ENCODE measurements around the gene SDK2.

DNA sequence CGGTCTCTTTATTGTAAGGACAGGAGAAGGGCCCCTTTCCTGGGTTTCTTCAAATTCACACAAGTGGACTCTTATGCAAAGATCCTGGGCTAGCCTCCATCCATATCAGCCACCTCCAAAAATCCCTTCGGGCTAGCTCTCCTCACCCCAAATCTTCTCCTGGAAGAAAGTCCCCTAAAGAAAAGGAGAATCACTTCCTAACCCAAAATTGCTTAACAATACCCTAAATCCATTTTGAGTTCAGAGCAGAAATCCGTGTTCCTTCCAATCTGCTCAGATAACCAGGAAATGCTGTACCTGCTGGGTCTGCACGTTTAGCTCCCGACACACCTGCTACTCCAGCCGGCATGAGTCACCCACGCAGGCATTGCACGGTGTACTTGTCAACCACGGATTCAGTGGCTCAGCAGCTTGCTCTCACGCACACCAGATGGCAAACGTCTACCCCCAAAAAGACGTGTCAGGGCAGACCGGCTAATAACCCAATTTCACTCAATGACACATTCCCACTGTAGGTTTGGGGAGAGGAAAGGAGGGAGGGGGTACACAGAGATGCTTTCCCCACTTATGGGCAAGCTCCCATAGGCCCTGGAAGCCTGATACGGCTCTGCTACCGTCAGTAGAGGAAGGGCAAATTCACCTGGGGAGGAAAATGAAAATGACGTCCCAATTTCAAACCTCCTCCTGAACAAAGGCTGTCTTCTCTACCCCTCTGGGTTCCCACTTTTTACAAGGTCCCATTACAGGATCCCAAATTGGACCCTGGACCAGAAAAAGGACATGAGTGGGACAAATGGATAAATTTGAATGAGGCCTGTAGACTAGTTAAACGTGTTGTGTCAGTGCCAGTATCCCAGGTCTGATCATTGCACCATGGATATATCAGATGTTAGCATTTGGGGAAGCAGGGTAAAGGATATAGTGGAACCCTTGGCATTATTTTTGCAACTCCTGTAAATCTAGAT is 468.2 kb downstream of the SOX9 start:
- PRO-cap: bidirectional peak, plus-strand start at position 398 of the sequence, minus-strand start at position 289 of the sequence
- RRBS: 13% methylated on average over 6 of the region's 17 CpGs

- PRO-cap: no peak
- RRBS: no CpG with 5 or more reads among the region's 2 CpGs
Measured at GRCh38 chr17:72875762-72876111, 216.8 kb downstream of the SLC39A11 start.

DNA sequence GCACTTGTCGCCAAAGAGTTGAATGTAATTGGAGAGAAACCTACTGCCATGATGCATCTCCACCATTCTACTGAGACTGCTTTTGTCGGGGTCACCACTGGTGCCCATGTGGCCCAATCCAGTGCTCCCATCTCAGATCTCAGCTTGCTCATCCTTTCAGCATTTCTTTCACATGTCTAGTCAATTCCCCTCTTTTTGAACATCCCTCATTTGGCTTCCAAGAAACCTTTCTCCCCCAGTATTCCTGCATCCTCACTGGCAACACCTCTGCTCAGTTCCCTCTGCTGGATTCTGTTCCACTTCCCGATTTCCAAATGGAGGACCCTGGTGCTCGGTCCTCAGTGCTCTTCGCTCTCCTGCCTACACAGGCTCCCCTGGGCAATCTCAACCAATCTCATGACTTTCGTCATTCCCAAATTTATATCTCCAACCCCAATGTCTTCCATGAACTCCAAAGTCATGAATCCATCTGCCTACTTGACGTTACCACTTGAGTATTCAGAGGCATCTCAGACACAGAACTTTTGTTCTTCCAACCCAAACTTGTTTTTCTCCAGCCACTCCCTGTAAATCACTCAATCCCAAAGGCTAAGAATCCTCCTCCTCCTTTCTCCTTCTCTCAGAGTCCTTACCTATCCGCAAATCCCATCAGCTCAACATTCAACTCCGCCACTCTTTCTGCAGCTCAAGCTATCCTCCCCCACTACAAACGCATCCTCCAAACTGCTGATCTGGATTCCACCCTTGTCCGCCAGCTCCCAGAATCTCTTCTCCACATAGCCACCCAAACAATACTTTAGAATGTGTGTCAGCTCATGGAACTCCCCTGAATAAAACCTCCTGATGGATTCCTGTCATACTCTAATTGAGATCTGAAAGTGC is 206.4 kb downstream of the SLC39A11 start:
- PRO-cap: no peak
- RRBS: no CpG with 5 or more reads among the region's 11 CpGs

DNA sequence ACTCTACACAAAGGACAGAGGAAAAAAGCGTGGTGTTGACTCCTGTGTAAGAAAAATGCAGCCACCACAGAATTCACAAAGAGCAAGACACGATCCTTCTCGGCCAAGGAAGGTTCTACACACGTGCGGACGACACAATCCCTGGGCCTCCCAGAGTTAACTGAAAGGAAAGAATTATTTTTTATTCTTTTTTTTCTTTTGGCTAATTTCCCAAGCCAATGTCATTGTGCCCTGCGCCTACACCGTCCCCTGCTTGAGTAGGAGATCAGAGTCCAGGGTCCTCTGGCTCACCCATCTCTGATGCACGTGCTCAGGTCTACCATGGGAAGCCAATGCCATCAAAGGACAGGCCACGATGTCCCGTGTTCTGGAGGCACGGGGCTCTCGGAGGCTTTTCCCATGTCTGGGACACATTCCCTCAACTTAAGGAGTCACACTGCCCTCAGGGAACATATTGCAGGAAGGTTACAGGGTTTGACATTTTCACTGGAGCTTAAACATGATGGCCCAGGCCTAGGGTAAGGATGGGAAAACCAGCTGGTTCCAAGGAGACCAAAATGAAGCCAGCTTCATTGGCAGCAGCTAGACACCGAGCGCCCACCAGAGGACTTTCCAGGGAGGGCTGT is 123.7 kb downstream of the SLC39A11 start:
- PRO-cap: no peak
- RRBS: no CpG with 5 or more reads among the region's 15 CpGs

GRCh38 chr17:73291900-73292525 is 19.8 kb downstream of the CDC42EP4 start:
- PRO-cap: no peak
- RRBS: over 99% methylated on average over 4 of the region's 15 CpGs

- PRO-cap: no peak
- RRBS: 87% methylated on average over 3 of the region's 15 CpGs
Measured at GRCh38 chr17:73304842-73305704, 6.7 kb downstream of the CDC42EP4 start.

GRCh38 chr17:73336804-73337426 is 25.1 kb upstream of the CDC42EP4 start:
- PRO-cap: no peak
- RRBS: no CpG with 5 or more reads among the region's 9 CpGs

GRCh38 chr17:73365907-73366550 is 54.2 kb upstream of the CDC42EP4 start:
- PRO-cap: no peak
- RRBS: no CpG with 5 or more reads among the region's 21 CpGs

DNA sequence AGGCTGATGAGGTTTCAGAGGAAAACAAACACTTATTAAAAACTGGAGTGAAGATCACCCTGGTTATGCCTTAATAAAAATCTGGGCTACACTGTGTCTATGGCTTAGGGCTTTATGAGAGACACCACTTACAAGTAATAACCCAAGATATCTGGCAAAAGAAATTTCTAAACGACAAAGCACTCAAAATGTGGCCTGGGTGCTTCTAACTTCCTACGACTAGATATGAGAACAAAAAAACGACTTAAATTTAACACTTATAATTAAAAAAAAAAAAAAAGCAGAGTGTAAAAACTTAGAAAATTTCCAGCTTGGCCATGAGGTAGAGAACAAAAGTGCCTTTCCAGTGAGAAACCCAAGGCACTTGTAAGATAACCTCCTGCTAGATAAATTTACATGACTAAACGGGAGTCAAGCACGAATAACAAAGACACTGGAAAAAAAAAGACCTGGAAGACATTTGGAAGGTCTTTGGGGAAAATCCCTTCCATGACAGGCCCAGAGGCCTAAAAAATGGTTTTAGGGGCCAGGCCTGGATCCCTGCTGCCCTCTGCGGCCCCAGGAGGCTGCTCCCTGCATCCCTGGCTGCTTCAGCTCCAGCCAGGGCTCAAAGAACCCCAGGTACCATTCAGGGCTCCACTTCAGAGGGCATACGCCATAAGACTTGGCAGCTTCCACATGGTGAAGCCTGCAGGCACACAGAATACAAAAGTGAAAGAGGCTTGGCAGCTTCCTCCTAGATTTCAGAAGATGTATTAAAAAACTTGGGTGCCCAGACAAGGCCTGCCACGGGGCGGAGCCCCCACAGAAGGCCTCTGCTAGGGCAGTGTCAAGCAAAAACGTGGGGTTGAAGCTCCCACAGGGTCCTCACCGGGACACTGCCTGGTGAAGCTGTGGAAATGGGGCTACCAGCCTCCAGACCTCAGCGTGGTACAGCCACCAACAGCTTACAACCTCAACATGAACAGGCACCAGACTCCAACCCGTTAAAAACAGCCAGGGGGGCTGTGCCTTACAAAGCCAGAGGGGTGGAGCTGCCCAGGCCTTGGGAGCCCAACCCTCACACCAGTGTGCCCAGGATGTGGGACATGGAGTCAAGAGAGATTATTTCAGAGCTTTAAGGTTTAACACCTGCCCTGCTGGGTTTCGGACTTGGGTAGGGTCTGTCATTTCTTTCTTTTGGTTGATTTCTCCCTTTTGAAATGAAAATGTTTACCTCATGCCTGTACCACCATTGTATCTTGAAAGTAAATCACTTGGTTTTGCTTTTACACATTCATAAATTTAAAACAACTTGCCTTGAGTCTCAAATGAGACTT is 77.2 kb downstream of the SDK2 start:
- PRO-cap: no peak
- RRBS: no CpG with 5 or more reads among the region's 14 CpGs

DNA sequence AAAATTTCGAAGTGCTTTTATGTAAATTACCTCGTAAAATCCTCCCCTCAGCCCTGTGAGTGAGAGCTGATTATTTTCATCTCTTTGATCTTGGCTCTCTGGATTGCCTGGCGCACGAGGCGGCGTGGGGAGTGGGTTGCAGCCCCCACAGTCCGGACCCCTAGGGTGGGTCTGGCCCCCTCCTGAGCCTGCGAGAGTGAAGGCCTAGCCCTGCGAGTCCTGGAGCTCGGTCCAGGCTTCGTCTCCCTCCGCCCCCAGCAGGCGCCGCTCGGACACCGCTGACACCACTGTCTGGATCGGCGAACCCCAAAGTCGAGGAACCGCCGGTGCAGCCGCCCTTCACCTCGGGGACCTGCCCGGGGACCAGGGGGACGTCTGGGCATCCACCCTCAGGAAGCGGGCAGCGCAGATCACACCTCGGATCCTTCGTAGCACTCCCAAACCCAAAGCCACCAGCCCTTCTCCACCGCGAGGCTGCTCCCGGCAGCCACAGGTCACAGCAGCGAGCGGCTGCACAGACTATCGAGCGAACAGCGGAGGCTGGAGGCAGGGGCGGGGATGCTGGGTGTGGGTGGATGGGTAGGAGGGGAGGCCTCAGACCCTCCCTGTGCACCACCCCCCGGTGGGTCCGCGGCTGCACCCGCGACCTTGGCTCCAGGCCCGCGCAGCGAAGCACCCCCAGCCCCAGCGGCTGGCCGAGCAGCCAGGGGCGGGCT is 1.3 kb downstream of the SDK2 start:
- PRO-cap: no peak
- RRBS: 6% methylated on average over 11 of the region's 49 CpGs

DNA sequence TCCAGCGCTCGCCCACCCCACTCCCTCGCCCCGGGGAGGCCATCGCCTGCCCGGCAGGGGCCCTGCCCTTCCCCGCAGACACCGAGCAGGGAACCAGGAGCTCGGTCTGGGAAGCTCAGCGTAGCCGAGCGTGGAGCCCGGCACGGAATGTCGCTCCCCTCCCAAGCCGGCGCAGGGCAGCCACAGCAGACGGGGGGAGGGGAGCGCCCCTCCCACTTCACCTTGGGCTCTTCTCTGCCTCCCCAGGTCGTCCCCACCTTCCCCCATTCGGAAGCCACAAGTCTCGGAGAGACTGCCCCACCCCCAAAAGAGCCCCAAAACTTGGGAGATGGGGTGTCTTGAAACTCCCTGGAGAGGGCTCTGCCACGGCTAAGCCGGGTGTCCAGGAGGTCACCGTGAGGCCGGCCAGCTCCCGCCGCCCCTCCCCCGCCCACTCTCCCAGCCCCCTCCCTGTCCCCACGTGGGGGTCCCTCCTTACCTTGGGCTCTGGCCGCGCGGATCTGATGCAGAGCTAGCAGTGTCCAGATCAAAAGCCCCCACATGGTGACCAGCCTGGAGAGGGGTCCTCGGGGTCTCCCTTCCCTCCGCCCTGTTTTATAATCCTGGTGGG is 593 bp downstream of the SDK2 start:
- PRO-cap: no peak
- RRBS: 6% methylated on average over 11 of the region's 35 CpGs

GRCh38 chr17:73644157-73645097 is at the start of gene SDK2:
TSS of gene SDK2 (minus strand) at chr17:73644445.
- PRO-cap: no peak
- RRBS: 9% methylated on average over 36 of the region's 116 CpGs

DNA sequence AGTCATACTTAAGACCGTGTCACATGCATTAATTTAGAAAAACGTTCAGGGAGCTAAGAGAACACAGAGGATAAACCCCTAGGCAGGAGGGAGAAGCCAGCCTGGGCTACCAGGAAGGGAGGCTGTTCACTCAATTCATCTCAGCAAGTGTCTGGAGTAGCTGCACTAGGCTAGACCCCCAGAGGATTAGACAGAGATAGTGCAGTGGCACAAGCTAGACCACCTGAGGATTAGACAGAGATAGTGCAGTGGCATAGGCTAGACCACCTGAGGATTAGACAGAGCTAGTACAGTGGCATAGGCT is 74.0 kb upstream of the SDK2 start:
- PRO-cap: no peak
- RRBS: no CpG with 5 or more reads among the region's 2 CpGs

GRCh38 chr17:73749874-73750280 is 105.6 kb upstream of the SDK2 start:
- PRO-cap: no peak
- RRBS: no CpG with 5 or more reads among the region's 8 CpGs

DNA sequence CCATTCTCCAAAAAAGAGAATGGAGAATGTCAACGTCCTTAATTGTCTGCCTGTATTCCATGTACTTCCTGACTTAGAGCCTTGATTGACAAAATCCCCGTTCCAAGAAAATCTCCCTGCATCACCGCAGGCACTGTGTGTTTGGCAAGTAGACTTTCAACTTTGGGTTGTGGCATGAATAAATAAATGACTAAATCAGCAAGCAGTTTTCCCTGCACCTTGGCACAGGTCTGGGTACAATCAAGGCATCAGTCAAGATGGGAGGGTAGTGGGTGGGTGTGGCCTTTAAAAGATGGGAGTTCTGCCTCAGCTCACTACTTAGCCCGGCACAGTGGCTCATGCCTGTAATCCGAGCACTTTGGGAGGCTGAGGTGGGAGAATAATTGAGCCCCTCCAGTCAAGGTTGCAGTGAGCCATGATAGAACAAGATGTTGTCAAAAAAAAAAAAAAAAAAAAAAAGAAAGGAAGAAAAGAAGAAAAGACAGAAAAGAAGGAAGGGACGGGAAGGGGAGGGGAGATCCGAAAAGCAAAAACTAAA is 248.4 kb upstream of the RPL38 start:
- PRO-cap: no peak
- RRBS: no CpG with 5 or more reads among the region's 7 CpGs

DNA sequence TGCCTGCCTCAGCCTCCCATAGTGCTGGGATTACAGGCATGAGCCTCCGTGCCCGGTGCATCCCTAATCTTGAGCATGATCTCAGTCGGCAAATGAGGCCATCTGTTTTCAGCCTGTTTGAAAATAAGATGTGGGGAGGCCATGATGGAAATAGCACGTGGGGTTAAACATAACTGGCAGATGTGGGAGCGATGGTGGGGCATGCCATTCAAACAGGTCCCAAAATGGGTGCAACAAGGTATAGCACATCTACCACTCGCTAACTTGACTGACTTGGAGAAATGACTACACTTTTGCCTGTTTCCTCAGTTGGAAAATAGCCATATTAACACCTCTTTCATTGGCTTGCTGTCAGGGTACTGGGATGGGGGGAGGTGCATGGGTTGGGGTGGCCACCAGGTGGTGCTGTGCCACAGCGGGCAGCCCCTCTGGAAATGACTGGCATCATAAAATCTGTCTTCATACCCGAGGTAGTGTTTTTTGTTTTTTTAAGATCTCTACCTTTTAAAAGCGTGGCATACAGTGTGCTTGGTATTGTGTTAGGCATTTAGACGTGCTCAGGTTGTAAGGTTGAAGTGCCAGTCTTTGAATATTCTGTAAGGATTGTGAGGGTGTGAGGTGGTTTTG is 3.1 kb upstream of the TTYH2 start:
- PRO-cap: no peak
- RRBS: no CpG with 5 or more reads among the region's 10 CpGs

DNA sequence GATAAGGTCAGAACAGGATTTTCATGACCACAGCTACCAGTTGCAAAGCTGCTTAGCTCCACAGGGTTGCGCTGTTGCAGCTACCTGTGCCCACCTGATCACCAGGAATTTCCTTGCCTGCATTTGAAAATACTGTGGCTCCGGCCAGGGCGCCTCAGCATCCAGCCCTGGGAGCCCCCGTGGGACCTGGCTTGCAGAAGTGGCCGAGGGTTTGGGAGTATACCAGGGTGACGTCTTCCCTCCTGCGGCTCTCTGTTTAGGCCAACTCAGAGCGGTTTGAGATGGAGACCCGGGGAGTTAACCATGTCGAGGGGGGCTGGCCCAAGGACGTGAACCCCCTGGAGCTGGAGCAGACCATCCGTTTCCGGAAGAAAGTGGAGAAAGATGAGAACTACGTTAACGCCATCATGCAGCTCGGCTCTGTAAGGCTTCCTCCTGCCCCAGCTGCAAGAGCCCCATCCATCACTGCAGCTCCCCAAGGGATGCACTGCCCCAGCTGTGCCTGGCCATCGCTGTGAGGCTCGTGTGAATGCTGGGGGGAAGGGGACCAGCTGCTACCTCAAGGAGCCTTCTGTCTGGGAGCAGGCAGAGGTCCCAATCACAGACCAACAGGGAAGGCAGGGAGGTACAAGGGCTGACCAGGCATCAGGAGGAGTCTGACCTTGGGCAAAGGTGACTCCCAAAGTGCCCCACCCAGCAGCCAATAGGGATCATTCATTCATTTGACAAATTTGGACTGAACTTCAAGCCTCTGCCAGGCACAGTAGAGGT is 10.9 kb downstream of the DNAI2 start:
- PRO-cap: no peak
- RRBS: 89% methylated on average over 4 of the region's 18 CpGs

GRCh38 chr17:74356688-74357115 is 5.0 kb downstream of the BTBD17 start:
- PRO-cap: no peak
- RRBS: 26% methylated on average over 33 of the region's 60 CpGs

- PRO-cap: no peak
- RRBS: no CpG with 5 or more reads among the region's 8 CpGs
Measured at GRCh38 chr17:74444622-74444844, 12.6 kb downstream of the GPRC5C start.

DNA sequence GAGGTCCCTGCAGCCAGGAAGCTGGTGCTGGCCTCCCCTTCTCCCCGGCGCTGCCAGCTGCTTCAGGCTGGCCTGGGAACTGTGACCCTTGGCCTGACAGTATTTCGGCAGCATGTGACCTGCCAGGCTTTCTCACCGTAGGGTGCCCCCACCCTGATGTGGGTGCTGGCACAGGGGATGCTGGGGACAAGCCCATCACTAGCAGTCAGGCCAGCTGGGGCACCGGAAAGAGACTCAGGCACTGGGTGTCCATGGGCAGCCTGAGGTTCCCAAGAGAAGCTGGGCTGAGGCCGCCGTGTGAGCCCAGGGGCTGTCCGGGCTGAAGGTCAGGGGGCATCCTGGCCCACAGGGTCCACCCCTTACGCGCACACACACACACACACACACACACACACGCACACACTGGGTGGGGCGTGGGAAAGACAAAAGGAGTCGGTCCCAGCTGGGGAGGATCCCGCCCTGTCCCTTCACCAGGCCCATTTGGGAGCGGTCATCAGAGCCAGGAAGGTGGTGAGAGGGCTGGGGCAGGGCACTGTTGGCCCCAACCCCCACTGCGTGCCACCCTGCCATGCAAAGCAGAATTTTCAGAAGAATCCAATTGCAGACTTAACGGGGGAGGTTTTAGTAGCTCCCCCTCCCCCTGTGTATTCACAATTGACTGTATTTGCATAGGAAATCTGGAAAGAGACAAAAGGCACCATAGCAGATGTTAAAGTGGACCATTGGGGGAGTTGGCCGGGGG is 11.5 kb upstream of the CD300A start:
- PRO-cap: no peak
- RRBS: 93% methylated on average over 4 of the region's 18 CpGs

Measured in Caco-2 (cell line).